Placental pericyte (primary cell): ENCODE measurements around a stretch of chr20.

- CAGE, long polyA plus RNA, result no peak
Observed at GRCh38 chr20:49186425-49187119, 1.6 kb downstream of the STAU1 start.

GRCh38 chr20:49256922-49257149 is 21.0 kb downstream of the ZNFX1 start:
- CAGE, long polyA plus RNA, result no peak

DNA sequence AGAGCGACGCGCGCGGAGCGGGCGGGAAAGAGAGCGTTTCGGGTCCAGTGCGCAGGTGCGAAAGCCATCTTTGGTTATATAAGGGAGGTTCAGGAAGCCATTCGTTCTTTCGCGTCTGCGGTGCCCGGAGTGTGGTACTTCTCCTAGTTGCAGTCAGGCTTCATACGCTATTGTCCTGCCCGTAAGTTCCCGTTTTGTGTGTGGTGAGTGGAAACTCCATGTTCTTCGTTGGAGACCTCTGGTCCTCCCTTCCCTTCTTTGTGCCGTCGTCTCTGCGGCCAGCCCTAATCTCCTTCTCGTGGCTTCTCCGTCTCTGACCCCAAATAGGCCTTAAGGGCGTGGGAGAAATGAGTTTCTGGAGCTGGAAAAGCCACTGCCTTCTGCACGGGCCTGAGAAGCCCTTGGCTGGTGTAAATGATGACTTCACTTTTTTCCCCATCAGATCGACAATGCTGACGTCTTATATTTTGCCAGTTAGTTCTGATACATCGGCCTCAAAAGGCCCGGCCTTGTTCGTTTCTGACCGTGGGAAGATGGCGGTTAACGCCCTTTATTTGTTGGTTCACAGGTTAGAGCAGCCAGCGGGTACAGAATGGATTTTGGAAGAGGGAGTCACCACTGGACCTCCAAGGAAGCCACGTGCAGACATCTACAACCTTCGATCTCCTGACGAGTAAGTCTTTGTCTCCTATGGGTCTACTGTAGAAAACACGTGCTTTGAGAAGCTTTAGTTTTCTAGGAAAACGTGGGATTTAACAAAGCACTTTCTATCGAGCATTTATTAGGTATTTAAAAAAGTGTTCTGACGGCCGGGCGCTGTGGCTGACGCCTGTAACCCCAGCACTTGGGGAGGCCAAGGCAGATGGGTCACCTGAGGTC is 918 bp upstream of the ZNFX1 start:
- CAGE, long polyA plus RNA, result no peak

DNA sequence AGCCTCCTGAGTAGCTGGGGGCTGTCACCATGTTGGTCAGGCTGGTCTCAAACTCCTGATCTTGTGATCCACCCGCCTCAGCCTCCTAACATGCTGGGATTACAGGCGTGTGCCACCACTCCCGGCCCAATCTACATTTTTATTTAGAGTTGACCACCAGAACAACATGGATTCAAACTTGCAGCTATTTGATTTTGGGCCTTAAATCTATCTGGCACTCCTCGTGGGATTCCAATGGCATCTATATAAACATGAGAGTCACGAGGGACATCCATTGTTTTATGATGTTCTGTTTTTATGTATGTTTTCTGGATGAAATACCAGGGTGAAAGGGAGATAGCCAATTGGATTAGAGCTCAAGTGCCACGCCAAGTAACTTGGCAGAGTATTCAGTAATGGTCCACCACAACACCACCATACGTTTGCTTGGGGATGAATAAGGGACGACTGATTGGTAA is 4.4 kb upstream of the ZNFX1 start:
- CAGE, long polyA plus RNA, result no peak

DNA sequence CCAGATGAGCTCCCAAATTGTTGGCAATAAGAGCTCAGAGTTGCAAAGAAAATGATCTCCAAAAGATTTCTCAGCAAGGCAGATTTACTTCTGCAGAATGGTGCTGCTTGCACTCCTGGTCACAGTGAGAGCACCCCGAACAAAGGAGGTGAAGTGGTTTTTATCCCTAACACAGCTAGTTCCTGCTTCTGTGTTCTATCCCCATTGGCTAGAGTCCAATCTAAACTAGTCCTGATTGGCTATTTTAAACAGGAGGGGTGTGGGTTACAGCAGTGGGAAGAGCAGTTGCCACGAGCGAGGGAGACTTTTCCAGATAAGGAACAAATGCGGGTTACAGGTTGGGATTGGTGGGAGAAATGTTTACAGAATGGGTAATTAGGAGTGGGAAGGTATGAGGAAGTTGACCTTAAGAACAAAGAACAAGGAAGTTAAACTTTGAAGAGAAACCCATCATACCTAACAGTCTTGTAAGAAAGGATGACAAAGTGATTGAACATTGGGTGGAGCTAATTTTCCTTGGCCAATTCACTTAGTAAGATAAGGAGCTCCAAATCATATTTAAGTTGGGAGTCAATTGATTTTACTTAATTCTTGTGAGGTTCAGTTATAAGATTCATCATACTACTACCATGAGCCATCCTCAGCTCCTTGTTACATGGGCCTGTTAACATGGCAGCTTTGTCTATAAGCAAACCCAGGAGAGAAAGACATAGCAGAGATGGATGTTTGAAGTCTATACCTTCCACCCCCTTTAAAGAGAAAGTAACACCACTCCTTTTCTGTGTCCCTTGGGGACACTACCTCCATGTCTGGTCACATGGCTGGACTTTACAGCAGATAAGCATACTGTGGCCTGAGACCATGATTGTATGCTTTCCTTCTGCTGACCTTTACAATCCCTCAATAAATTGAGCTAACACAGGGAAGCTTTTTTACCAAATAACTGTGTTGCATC is 9.5 kb upstream of the ZNFX1 start:
- CAGE, long polyA plus RNA, result no peak

- CAGE, long polyA plus RNA, result no peak
Observed at GRCh38 chr20:49587092-49587446, 19.1 kb upstream of the PTGIS start.

DNA sequence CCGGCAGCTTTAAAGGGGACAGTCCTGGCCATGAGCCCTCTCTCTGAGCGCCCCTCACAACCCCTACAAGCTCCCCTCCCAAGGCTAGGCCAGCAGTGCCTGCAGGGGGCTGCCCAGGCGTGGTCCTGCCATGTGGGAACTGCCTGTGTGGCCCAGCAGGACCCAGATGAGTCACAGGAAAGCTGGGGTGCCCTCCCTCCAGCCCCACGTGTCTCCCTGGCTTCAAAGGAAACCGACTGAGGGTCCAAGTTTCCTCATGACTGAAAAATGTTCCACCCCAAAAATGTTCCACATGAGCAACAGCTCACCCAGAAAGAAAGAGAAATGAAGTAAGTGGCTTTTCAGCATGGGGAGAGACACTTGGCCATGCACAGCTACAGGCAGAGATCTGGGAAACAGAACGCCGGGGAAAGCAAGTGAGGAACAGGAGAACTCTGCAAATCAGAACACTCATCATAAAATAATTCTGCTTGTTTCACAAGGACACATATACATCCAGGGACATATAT is 28.3 kb upstream of the PTGIS start:
- CAGE, long polyA plus RNA, result no peak

DNA sequence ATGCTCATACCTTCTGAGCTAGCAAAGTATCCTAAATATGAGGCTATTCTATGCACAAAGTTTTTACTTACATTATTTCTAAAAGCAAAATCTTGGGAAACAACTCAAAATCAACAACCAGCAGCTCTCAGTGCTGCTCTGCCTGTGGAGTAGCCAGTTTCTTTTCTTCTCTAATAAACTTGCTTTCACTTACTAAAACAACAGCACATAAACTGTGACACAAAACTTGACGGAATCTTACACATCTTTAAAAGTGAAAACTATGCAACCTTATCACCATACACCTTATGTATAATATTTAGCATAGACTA is 43.8 kb downstream of the B4GALT5 start:
- CAGE, long polyA plus RNA, result no peak

GRCh38 chr20:49671962-49672624 is 41.6 kb downstream of the B4GALT5 start:
- CAGE, long polyA plus RNA, result no peak

- CAGE, long polyA plus RNA, result no peak
Observed at GRCh38 chr20:49814269-49814739, 1.7 kb downstream of the SLC9A8 start.

GRCh38 chr20:49890027-49890696 is 25.2 kb downstream of the SPATA2 start:
- CAGE, long polyA plus RNA, result no peak

DNA sequence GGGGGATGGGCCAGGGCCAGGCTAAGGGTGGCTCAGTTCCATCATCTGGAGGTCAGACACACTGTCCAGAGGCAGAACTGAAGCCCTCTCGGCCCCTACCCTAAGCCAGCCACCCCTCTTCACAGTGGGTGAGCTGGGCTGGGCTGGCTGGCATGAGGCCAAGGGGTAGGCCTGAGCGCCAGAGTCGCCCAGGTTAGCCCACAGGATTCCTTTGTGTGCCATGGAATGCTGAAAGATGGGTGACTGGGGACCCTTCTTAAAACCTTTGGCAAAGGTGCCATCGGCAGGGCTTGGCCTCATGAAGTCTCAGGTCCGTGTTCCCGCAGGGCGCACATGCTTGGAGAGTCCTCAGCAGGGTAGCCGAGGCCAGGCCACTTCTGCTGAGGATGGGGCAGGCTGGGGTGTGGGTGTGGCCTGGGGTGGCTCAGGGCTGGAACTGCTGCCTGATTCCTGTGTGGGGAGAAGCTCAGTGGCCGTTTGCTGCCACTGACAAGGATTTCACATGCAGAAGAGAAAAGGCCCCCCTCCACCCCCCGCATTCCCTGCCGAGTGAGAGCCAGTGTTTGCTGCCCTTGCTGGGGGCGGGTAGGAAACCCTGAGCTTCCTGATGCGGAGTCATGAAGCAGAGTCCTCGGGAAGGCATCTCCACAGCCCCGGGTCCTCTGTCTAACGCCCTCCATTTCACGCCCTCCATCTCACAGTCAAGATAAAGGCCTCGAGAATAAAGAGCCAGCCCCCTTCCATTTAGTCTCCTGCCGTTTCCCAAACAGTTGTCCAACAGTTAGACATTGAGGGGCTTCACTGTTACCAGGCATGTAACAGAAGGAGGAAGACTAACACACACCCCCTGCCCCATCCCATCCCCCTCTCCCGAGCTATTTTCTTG is 24.4 kb downstream of the SPATA2 start:
- CAGE, long polyA plus RNA, result no peak

- CAGE, long polyA plus RNA, result no peak
Observed at GRCh38 chr20:49896077-49896709, 19.1 kb downstream of the SPATA2 start.

- CAGE, long polyA plus RNA, result no peak
Observed at GRCh38 chr20:49928692-49929178, 7.5 kb upstream of the RNF114 start.

DNA sequence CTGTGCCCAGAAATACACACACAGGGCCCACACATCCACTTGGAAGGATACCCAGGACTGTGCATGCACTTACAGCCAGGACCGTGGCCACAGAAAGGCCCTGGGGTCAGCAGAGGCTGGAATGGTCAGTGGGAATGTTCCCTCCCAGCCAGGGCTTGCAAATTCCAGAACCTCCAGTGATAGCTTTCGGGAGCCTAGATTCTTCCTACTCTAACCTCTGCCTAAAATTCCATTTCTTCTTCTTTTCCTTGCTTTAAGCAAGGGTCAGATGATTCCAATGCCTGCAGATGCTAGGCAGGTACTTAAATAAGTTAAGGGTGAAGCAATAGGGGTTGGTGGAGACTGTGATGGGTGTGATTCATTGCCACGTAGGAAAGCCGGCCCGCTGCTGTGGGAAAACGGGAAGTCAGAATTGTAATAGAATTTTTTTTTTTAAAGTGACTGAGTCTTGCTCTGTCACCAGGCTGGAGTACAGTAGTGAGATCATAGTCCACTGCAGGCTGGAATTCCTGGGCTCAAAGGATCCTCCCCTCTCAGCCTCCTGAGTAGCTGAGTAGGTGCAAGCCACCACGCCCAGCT is 51.0 kb downstream of the SNAI1 start:
- CAGE, long polyA plus RNA, result no peak

DNA sequence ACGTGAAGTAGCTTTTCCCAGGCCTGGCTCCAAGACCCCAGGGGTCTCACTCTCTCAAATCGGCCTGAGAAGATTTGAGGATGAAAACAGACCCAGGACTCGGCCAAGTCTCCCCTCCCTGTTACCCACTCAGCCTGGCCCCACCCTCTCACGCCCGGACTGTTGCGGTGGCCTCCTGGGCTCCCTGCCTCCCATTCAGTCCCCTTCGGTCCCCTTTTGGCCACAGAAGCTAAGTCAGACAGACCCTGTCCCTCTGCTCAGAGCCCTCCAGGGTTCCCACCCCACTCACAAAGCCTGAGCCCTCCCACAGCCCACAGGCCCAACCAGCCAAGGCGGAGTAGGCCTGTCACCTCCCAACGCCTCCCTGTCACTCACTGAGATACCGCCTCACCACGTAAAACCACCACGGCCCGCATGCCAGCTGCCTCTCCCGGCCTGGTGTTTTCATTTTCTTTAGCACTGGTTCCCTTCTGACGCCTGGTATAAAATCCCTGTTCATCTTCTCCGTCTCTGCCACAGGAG is 58.3 kb downstream of the SNAI1 start:
- CAGE, long polyA plus RNA, result no peak

DNA sequence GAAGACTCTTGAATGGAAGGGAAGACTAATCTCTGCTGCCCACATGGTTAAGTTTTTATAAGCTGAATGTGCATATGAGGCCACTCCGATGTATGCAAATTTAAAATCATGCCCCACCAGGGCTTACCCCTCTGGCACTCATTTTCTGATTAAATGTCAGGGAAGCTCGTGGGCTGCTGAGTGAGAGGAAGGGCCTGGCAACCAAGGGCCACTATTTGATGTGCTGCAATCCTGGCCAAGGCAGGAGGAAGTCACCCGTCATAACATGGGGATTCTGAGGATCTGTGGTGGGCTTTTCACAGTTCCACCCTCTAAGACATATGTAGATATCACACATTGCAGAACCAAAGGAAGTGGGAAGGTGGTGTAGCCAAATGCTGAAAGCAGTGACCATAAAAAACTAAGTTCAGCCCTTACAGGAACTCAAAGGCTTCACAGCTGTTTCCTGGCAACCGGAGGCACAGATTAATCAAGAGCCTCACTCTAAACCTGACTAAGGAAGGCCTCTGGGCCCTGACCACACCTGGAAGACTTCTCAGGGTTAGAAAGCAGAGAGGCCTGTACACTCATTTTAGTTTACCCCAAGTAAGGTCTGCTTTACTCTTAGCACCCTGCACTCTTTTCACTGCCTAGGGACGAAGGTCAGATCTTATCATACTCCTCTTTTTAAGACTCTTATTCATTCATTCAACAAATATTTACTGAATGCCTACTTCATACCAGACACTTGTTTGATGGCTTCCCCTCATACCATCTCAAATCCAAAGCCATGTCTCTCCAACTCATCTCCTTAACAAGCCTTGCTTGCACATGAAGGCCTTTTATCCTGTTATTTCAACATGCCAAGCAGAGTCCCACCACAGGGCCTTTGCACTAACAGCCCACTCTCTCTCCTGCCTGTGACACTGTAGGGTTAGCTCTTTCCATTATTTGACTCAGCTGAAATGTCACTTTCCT is 2.7 kb downstream of the UBE2V1 start:
- CAGE, long polyA plus RNA, result no peak

GRCh38 chr20:50115822-50116421 is 3.0 kb upstream of the UBE2V1 start:
- CAGE, long polyA plus RNA, result no peak

DNA sequence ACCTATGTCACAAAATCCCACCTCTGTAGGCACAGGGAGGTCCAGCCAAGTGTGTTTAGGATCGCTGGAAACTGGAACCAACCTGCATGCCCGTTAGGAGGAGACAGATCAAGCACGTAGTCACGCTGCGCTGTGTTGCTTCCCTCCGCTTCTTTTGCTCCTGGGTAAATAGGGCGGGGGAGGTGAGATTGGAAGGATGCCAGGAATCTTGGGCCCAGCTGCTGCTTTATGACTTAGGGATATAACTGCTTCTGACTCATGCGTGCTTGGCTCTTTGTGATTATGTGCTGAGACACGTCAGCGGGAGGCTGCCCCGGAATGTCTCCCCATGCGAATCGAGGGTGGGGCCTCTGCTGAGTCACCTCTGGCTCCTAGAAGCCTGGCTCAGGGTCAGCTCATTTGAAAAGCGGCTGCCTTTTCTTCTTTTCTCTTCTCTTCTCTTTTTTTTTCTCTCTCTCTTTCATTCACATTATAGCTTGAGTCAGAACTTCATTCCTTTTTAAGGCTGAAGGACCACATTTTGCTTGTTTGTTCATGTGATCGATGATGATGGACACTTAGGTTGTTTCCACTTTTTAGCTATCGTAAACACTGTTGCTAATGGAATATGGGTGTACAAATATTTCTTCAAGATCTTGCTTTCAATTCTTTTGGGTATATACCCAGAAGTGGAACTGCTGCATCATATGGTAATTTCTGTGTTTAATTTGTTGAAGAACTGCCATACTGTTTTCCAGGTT is 12.6 kb upstream of the PEDS1 start:
- CAGE, long polyA plus RNA, result no peak

DNA sequence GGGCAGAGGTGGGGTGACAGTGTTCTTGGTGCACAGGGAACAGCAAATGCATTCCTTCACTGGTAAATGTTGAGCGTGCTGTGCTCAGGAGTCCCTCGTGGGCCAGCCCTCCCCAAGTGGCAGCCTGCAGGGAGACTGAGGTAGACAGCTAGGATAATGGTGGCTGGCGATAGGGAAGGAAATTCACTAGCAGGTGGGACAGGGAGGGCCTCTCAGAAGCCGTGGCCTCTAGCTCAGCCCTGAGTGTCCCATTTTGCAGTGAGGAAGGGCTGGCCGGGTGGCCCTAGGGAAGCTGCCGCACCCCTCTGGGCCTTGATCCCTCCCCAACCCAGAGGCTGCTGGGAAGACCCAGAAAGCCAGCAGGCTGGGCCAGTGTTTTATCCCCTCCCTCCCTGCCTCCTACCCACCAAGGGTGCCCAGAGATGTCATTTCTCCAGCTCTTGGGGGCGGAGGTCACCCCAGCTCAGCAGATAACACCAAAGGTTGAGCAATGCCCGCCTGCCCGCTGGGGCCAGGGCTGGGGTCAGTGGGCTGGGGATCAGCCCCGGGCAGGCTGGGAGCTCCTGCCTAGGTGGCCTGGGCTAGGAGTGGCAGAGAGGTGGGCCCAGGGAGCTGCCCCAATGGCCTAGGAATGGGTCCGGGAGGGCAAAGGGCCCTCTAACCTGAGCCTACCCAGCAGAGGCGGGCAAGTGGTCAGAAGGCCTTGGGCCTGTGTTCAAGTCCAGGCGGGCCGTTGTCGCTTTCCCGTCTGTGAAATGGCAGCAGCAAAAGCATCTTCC is 1.7 kb upstream of the CEBPB start:
- CAGE, long polyA plus RNA, result no peak